Left cardiac atrium (tissue), 1 donor: Measurements from ENCODE around the gene NCAPG2.

GRCh38 chr7:158704314-158705398 is at the start of gene NCAPG2:
NCAPG2 (minus strand) TSS chr7:158704804.
- PRO-cap: bidirectional peak, plus-strand start at chr7:158704975, minus-strand start at chr7:158704803

- PRO-cap: no peak
These were observed 35.9 kb upstream of the NCAPG2 start for GRCh38 chr7:158740499-158741001.

- PRO-cap: no peak
These were observed 45.8 kb downstream of the ESYT2 start for GRCh38 chr7:158783469-158783953.

DNA sequence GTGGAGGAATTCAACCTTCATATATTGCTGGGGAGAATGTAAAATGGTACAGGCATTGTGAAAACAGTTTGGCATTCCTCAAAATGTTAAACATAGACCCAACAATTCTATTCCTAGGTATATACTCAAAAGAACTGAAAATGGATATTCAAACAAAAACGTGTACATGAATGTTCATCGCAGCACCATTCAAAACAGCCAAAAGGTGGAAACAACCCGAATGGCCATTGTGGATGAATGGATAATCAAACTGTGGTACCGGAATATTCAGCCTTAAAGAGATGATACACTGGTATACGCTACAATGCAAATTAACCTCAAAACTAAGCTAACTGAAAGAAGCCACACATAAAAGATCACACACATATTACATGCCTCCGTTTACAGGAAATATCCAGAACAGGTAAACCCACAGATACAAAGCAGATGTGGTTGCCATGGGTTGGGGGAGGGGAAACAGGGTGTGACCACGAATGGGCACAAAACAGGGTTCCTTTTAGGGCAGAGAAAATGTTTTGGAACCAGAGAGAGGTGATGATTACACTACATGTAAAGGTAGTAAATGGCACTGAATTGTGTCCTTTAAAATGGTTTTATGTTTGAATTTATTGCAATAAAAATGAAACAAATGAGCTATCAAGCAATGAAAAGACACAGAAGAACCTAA is 16.7 kb downstream of the ESYT2 start:
- PRO-cap: no peak

DNA sequence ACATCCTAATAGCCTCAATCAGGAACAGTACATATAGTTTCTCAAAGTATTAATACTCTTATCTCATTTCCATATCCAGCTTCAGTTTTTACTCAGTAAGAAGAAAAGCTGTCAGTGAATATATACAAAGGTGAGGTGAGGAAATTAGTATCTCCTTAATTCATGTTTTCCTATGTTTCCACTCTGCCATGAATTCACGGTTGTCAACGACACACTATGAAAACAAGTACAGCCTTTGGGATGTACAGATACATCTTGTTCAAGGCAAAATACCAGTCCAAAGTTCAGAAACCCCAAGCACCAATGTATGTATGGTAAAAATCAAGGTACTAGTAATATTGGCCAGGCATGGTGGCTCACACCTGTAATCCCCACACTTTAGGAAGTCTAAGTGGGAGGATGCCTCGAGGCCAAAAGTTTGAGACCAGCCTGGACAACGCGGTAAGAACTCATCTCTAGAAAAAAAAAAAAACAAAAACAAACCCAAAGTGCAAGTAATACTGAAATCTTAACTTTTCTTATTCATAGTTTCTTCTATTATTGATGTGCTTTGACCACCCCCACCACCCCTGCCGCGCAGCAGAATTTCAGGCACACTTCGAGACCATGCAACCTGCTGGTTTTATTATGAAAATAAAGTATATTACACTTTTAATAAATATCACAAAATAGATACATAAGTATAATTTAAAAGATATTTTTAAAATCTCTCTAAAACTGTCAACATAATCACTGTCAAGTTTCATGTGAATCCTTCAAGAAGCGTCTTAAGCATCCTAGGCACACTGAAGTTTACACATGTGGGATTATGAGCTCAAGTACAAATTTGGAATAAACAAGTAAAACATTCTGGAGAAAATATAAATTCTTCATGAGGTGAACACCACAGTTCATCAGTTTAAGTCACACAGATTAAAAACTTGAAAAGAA is 3.5 kb downstream of the ESYT2 start:
- PRO-cap: no peak

GRCh38 chr7:158849624-158849960 is 6.8 kb upstream of the DYNC2I1 start:
- PRO-cap: no peak

DNA sequence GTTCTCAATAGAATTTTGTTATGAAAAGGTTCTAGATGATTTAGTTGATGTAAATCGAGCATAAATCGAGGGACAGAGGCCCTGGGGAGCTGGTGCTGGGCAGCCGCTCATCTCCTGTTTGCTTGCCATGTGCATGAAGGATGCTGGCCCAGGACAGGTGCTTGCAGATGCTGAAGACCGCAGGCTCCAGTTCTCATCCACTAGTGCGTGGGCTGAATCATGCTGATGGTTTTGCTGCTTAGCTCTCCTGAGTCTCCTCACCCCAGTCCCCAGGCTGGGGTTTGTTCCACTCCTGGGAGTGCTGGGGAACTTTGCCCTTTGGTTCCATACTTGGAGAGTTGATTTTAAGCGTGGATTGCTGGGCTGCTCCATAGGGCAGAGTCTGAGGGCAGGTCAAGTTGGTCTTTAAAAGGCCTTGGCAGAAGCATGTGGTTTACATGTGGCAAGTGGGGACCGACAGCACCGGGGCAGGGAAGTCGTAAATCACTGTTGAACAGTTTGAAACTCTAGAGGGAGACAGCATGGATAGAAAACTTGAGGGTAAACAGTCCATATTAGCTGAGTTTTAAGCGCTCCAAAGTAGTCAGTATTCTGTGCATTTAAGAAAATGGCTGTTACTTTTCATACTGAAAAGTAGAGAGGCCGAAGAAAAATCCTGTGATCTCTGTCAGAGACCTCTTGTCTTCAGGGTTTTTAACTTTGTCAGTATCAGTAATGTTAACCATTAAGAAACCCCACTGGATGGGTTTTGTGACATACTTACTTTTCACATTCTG is 9.2 kb downstream of the DYNC2I1 start:
- PRO-cap: no peak

DNA sequence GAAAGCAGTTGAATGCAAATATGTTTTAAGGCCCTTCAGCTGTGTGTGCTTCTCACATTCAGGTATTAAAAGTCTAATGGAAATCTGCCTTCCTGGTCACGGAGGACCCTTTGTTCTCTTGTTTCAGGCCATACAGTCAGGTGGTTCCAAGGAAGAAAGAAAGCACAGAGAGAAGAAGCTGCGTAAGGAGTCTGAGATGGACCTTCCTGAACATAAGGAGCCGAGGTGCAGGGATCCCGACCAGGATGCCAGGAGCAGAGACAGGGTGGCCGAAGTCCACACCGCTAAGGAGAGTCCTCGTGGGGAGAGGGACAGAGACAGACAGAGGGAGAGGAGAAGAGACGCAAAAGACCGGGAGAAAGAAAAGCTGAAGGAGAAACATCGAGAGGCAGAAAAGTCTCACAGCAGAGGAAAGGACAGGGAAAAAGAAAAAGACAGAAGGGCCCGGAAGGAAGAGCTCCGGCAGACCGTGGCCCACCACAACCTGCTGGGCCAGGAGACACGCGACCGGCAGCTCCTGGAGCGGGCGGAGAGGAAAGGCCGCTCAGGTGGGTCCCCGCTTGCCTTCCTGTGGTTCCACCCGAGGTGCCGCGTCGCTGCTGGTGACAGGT is 14.8 kb downstream of the DYNC2I1 start:
- PRO-cap: no peak

GRCh38 chr7:158939033-158939776 is 82.8 kb downstream of the DYNC2I1 start:
- PRO-cap: no peak

GRCh38 chr7:159012634-159013234 is 131.9 kb downstream of the VIPR2 start:
- PRO-cap: unidirectional peak, minus-strand start at chr7:159012836

GRCh38 chr7:159031692-159032067 is 113.0 kb downstream of the VIPR2 start:
- PRO-cap: no peak

DNA sequence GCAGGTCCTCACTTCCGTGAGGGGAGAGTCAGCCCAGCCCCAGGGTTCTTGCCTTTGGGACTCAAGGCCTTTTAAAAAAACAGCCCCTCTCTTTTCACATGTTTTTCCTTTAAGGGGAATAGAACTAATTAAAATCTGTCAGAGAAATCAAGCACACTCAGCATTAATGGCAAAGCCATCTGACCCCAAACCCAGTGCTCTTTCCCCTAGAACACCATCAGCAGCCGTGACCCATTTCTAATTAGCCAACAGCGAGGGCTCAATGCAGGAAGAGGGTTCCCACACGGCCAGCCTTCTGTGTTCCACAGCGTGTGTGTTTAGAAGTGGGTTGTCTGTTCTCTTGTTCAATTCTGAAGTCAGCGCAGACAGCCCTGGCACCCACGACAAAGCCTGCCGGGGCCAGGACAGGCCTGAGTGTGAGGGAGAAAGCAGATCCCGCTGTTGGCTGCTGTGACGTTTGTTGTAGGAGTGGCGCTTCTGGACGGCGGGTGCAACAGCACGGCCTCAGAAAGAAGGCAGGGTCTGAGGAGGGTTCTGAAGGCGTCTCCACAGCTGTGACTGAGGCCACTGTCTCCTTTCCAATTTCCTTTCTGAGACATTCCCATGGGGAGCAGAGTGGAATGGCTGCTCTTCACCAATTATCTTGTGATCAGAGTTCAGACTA is 76.3 kb downstream of the VIPR2 start:
- PRO-cap: no peak

GRCh38 chr7:159070485-159070915 is 74.2 kb downstream of the VIPR2 start:
- PRO-cap: unidirectional peak, minus-strand start at chr7:159070595

DNA sequence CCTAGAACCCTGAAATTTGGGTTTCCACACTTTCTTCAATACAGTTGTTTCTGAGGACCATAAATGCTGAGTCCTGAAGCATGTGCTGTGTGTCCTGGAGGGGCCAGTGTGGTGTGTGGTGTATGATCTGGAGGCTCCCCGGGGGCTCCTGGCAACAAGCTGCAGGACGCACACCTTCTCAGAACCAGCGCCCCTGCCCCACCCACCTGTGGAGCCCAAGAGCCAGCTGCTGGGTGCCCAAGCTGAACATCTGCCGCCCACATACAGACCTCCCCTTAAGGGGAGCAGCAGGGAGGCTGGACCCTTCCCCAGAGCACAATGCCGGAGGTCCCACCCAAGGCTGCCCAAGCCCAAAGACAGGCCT is 48.8 kb downstream of the VIPR2 start:
- PRO-cap: no peak

- PRO-cap: no peak
These were observed 51.0 kb upstream of the VIPR2 start for GRCh38 chr7:159195583-159196234.